Measurements from ENCODE around the genes ATP6V1F, KLHDC10 and TMEM209.

- PRO-cap, 2 experiments: peak in 2 of 2 experiments; most common plus-strand start chr7:128862861 (in 2); most common minus-strand start chr7:128863214 (in 2)
These were observed at the start of gene ATP6V1F for GRCh38 chr7:128862195-128863385. Gene ATP6V1F, plus strand, starts transcription at chr7:128862856.

DNA sequence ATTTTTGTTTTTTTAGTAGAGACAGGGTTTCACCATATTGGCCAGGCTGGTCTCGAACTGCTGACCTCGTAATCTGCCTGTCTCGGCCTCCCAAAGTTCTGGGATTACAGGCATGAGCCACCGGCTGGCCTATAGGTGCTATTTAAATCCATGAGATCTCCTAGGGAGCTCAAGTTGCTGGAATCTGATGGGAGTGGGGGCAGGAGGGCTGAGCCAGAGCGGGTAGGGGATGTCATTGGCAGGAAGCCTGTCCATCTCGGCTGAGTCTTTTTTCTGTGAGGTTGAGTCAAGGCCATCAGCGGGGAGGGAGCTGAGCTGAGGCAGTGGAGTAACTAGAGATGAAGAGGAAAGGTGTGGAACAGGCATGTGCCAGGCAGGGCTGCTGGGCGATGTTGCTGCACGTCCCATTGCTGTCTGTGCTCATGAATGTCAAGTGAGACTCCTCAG, 1.6 kb downstream of the ATP6V1FNB start:
- PRO-cap, 2 experiments: no peak in any of the 2 experiments

GRCh38 chr7:128941935-128942429, 4.3 kb downstream of the IRF5 start:
- PRO-cap, 2 experiments: no peak in any of the 2 experiments

- PRO-cap, 2 experiments: no peak in any of the 2 experiments
These were observed 11.6 kb downstream of the IRF5 start for GRCh38 chr7:128948919-128950125.

GRCh38 chr7:129169115-129169657, 19.2 kb upstream of the SMO start:
- PRO-cap, 2 experiments: no peak in any of the 2 experiments

- PRO-cap, 2 experiments: no peak in any of the 2 experiments
These were observed 91.0 kb downstream of the AHCYL2 start for GRCh38 chr7:129315557-129316402.

GRCh38 chr7:129374975-129375450, 59.2 kb upstream of the STRIP2 start:
- PRO-cap, 2 experiments: no peak in any of the 2 experiments

- PRO-cap, 2 experiments: no peak in any of the 2 experiments
These were observed 56.9 kb upstream of the STRIP2 start for GRCh38 chr7:129377437-129377658.

- PRO-cap, 2 experiments: no peak in any of the 2 experiments
These were observed 636 bp upstream of the NRF1 start for GRCh38 chr7:129610947-129611220.

GRCh38 chr7:129638149-129638683, 26.7 kb downstream of the NRF1 start:
- PRO-cap, 2 experiments: no peak in any of the 2 experiments

GRCh38 chr7:129950157-129950964, 2.4 kb downstream of the UBE2H start:
- PRO-cap, 2 experiments: peak in 1 of 2 experiments; most common plus-strand start chr7:129950298 (in 1); most common minus-strand start chr7:129950363 (in 1)

DNA sequence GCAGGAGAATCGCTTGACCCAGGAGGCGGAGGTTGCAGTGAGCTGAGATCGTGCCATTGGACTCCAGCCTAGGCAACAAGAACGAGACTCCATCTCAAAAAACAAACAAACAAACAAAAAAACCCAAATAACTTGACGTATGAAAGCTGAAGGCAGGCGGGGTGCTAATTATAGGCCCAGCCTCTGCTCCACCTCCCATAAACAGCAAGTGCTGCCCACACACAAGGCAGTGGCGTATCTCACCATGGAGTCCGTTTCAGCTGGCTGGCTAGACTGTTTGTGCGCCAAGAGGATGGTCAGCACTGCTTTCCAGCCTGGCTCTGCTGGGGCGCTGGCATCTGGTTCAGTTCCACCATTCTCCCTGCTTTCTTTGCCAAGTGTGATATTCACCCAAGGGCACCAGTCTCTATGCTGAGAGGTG, 29.1 kb downstream of the ZC3HC1 start:
- PRO-cap, 2 experiments: no peak in any of the 2 experiments

- PRO-cap, 2 experiments: no peak in any of the 2 experiments
These were observed 8.3 kb upstream of the ZC3HC1 start for GRCh38 chr7:130059414-130060007.

GRCh38 chr7:130069751-130071046, at the start of gene KLHDC10:
Gene KLHDC10, plus strand, starts transcription at chr7:130070534.
- PRO-cap, 2 experiments: peak in 2 of 2 experiments; most common plus-strand start chr7:130070547 (in 2); most common minus-strand start chr7:130070295 (in 2)

GRCh38 chr7:130205267-130206140, at the start of gene TMEM209:
Gene TMEM209, minus strand, starts transcription at chr7:130205406.
- PRO-cap, 2 experiments: peak in 2 of 2 experiments; most common plus-strand start chr7:130205525 (in 2); most common minus-strand start chr7:130205406 (in 2)

DNA sequence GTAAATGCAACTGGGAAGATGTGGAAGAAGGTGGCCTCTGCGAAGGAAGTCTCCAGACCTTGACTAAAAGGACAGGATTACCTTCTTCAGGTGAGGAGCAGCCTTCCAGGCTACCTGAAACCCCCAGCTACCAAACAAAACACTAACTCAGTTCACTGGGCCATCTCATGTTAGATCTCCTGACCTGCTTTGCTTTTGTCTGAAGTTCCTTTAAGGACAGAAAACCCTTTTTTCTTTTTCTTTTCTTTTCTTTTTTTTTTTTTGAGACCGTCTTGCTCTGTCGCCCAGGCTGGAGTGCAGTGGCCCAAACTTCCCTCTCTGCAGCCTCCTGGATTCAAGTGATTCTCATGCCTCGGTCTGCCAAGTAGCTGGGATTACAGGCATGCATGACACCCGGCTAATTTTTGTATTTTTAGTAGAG, 28.6 kb downstream of the SSMEM1 start:
- PRO-cap, 2 experiments: no peak in any of the 2 experiments

DNA sequence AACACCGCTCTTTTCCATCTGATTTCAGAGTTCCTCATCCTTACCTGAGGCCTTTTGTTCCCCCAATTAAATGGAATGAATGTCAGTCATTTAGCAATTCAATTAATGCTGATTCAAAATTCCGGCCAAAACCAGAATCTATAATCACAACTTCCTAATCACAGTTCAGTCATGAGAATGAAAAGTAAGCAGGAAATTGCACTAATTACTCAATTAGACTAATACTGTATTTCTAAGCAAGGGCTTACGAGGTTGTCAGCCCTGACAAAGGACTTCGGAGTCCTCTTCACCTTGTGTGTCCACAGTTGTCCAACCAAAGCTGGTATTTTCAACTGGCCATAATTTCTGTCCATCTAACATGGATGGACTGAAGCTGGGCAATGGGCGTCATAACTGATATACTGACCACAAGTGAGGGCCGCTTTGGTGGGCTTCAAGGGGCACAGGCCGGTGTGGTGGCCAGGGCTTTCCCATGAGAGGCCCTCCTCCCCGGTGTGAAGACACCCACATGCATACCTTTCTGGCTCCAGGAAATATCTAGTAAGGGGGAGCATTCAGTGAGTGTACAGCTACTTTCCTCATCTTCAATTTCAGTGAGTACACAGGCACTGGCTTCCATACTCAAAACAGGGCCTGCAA, 17.5 kb downstream of the CPA1 start:
- PRO-cap, 2 experiments: no peak in any of the 2 experiments

- PRO-cap, 2 experiments: no peak in any of the 2 experiments
These were observed 2.0 kb downstream of the MEST start for GRCh38 chr7:130493878-130494308.

- PRO-cap, 2 experiments: no peak in any of the 2 experiments
These were observed 33.4 kb downstream of the MEST start for GRCh38 chr7:130525107-130525905.

GRCh38 chr7:130556146-130556521, 64.2 kb downstream of the MEST start:
- PRO-cap, 2 experiments: no peak in any of the 2 experiments

Data from Metastatic Liver Carcinoma in the Lung (tissue), 2 donors.